GM12891 (cell line): ENCODE measurements around a stretch of chr17.

DNA sequence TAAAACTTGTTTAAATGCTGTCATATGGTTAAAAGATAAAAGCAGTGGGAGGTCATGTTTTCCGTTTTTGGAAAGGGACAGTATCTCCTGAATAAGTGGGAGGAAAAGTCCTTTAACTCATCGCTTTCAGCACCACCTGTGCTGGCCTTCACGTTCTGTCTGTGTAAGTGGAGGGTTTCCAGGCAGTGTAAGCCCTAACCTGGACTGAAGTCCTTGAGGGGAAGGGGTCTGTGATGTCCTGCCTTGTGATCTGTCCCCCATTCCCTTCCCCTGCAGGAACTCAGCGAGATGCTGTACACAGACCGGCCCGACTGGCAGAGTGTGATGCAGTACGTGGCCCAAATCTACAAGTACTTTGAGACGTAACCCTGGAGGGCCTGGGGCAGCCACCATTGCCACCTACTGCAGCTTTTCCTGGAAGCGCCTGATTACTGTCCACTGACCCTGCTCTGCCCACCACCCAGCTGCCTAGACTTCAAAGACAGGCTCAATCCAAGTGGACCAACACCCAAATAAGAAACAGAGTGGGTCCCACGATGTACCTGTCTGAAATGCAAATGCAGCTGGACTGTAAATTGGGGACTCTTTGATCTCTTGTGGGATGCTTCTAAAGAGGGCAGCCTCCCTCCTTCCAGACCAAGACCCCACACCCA lies 153.5 kb downstream of the LGALS9B start:
- RRBS = no CpG with 5 or more reads among the region's 10 CpGs

DNA sequence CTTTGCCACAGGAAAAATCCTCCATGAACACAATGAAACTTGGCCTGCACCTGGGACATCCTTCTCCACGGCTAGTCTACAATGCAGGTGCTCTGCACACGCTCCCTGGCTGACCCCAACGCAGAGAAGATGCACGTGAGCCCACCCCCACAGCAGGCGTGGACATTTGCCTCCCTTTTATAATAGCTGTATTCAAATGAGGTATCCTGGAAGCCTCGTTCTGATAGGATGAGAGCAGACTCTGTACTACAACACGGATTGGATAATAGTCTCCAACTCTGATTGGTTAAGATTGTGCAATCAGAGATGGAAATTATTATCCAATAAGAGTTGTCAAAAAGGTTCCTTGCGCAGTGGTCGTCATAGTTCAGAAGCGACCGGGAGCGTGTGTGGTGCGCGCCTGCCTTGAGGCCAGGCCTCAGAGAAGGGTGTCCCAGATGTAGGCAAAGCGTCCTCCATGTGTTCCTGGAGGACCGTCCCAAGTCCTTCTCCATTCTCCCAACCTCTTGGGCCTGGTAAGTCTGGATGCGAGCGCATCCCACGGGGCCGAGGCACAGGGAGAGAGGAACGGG lies 104.6 kb downstream of the USP22 start:
- RRBS = no CpG with 5 or more reads among the region's 21 CpGs

DNA sequence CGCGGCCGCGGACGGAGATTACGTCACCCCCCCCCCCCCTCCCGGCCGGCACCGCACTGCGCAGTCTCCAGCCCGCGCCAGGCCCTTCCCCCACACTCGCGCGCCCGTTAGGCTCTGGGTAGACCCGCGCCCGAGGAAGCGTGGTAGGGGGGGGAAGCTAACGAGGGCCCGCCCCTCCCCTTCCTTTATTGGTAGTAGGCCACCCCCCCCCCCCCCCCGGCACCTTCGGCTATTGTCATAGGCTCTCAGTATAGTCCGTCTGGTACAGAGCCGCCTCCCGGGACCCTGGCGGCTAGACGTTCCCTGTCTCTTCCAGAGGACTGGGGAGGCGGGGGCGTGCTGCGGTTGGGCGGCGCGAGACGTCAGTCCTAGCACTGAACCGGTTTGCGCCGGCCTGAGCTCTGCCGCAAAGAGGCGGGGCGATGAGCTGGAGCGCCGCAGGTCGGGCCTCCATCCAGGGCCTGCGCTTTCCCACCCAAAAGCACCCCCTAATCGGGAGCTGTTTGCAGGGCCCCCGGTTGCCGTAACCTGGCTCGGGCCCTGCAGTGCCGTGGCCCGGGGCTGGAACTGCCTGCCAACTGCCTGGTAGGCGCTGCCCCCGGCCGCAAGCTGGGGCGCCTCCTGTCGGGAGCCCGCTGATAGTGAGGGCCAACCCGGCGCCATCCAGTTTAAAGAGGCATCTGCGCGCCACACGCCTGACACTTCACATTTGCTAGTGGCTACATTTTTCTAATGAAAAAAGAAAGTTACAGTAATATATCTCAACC lies 470 bp upstream of the USP22 start:
- RRBS = 1% methylated on average over 15 of the region's 63 CpGs

GRCh38 chr17:21124080-21124648 lies 2.6 kb upstream of the DHRS7B start:
- RRBS = no CpG with 5 or more reads among the region's 4 CpGs

- RRBS = no CpG with 5 or more reads among the region's 16 CpGs
Observed at GRCh38 chr17:21211503-21212508, 2.2 kb downstream of the TMEM11 start.

- RRBS = 2% methylated on average over 7 of the region's 27 CpGs
Observed at GRCh38 chr17:21284113-21284466, 421 bp upstream of the MAP2K3 start.

GRCh38 chr17:21305474-21306199 lies 21.1 kb downstream of the MAP2K3 start:
- RRBS = no CpG with 5 or more reads among the region's 20 CpGs

GRCh38 chr17:22203436-22204015 lies 511.2 kb downstream of the KCNJ18 start:
- RRBS = no CpG with 5 or more reads among the region's 25 CpGs

- RRBS = no CpG with 5 or more reads among the region's 15 CpGs
Observed at GRCh38 chr17:22266272-22266560, 573.9 kb downstream of the KCNJ18 start.

DNA sequence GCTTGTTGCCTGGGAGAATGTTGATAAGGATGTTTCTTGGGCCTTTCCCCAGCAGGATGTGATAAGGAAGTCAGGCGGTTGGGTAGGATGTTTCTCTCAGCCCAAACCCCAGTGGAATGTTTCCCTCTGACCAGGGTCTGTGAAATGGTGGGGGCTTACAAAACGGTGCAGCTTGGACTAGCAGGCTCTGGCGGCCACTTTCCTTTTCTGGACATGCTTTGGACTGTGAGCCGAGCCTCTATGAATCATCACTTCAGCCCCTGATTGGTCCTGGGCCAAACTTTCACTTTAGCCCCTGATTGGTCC lies 630.7 kb downstream of the KCNJ18 start:
- RRBS = no CpG with 5 or more reads among the region's 4 CpGs

DNA sequence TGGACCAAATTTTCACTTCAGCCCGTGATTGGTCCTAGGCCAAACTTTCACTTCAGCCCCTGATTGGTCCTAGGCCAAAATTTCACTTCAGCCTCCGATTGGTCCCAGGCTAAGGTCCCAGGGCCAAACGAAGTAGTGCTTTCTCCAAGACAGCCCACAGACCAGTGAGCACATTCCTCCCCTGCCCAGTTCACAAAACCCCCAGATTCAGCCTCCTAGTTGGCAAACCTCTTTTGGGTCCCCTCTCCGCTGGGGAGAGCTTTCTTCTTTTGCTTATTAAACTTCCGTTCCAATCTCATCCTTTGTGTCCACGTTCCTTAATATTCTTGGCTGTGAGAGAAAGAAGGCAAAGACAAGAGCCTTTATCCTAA lies 631.0 kb downstream of the KCNJ18 start:
- RRBS = no CpG with 5 or more reads among the region's 6 CpGs

DNA sequence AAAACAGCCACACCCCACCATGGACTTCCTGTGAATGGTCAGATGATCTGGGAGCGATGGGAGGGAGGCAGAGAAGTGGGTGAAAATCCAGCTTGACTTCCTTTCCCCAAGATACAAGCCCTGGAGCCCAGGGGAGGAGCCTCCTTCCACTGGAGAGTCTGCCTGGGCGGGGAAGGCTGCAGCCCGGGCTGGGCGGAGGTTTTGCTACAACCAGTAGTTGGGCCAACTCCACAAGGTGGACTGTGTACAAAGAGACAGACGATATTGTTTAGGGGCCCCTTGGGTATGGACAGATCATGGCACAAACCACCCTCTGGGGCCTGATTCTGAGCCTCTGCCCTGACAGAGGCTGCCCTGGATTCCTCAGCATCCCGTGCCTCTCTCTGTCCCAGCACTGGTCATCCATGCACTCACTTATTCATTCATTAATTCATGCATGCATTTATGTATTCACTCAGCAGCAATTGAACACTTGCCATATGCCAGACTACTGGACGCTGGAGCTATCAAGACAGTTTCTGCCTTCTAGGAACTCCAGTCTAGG lies 29.8 kb downstream of the WSB1 start:
- RRBS = no CpG with 5 or more reads among the region's 7 CpGs

GRCh38 chr17:27332170-27332510 lies 38.2 kb downstream of the WSB1 start:
- RRBS = no CpG with 5 or more reads among the region's 3 CpGs

GRCh38 chr17:27332511-27333714 lies 39.0 kb downstream of the WSB1 start:
- RRBS = 3% methylated on average over 8 of the region's 57 CpGs

DNA sequence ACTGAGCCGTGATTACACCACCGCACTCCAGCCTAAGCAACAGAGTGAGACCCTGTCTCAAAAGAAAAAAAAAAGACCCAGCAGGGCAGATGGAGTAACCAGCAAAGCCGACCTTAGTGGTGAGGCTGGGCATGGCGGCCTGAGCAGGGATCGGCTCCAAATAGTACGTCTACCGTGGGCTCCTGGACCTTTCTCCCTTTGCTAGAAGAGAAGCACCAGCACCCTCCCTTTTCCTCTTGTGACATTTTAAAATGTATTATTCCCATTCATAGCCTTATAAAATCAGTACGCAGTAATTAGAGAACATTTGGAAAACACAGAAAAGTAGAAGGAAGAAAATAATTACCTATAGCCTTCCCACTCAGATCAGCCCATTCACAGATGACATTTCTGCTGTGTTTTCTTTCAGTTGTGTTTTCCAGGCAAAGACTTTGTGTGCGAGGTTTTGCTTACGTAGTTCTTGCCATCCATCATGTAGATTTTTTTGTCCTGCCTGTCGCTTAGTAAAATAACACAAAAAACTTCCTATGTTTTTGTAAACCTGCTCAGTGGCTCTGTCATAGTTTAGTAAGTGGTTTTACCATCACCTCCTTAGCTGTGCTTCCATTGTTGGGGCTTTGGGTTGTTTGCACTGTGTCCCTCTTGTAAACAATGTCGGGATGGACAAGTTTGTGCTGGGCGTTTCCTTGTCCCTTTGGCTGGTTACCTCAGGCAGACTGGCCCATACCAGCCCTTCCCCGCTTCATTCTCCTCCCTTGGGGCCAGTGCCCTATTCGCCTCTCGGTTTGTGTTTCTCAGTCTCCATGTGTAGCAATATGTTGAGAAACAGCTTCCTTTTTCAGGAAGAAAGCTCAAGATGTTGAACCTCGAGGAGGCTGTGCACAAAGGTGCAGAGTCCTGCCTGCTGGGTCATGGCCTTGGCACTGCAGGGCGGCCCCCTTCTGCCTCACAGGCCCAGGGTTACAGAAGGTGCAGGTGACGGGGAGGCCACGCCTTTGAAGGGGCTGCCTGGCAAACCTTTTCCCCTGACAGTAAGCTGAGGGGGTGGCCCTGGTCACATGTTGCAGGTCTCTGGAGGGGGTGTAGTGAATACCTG lies 74.5 kb downstream of the KSR1 start:
- RRBS = no CpG with 5 or more reads among the region's 20 CpGs

DNA sequence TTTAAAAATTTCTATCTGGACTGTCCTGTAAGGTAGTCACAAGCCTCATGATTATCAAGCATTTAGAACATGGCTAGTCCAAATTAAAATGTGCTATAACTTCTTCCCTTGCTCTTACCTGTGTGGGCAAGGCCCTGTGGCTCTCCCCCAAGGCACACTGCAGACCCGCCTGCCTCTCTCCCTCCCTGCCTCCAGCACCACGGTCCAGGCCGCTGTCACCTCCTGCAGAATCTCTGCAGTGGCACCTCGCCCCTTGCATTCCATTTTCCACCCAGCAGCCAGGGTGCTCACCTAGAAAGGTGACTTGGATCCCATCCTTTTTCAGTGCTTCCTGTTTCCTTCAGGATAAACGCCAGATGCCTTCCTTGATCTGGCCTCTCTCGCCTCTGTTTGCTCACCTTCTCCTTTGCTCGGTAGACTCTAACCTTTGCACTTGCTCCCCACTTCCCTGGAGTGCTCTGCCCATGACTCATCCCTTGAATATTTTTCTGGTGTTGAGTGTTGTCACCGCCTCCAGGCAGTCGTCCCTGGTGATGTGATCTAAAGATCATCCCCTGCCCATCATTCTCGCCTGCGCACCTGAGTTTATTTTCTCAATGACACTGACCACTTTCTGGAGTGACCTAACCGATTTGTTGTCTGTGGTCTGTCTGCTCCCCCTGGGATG lies 79.3 kb upstream of the LGALS9 start:
- RRBS = no CpG with 5 or more reads among the region's 12 CpGs

DNA sequence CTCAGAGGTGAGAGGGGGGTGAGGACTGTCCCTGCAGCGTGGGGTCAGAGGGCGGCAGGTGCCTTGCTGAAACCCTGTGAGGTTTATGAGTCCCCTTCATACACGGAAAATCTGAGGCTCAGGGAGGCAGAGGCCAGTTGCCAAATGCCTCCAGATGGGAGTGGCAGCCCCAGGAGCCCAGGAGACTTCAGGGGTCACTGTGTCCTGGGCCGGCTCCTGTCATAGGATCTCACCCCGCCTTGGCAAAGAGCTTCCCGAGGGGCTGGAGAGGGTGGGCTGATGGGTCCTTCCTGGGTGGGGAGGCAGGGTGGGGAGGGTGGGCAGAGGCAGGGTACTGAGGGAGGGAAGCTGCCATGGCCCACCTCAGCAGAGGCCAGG lies 965 bp downstream of the LGALS9 start:
- RRBS = no CpG with 5 or more reads among the region's 6 CpGs

- RRBS = no CpG with 5 or more reads among the region's 4 CpGs
Observed at GRCh38 chr17:27862018-27862400, 31.2 kb downstream of the LYRM9 start.

DNA sequence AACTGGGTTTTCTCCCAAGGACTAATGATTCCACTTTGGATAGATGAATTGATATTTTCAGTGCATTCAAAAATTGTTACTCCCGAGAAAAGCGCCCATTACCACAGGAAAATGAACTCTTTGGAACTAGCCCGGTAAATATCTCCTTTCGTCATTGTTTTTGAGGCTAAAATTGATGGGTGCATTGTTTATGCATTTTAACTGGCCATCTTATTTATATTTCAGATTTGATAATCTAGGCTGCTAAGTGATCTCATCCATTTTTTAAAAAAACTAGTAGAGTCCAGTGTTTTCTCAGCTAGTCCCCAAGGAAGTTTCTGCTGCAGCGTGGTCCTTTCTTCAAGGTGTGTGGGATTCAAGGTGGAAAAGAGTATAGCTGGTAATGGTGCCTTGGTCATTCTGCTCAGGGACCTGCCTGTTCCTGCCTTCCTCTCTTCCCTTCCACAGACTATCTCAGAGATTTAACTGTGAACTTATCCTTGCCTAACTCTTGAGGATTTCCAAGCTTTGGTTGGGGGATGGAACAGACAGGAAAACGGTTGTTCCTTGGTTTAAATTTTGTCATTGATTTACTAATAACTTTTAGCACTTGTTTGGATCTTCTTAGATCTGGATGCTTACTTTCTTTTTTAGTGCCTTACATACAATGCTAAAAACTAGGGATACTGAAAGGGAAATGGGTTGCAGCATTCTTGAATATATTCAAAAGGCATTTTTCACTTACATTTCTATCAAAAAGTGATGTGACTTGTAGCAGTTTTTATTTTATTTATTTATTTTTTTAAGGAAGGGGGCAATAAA lies 2.0 kb downstream of the NLK start:
- RRBS = no CpG with 5 or more reads among the region's 6 CpGs

GRCh38 chr17:28139563-28140566 lies 97.4 kb downstream of the NLK start:
- RRBS = no CpG with 5 or more reads among the region's 4 CpGs